Mononuclear cell (primary cell): Measurements from ENCODE around the gene VAPB.

GRCh38 chr20:57564478-57564778 lies 3.5 kb downstream of the PCK1 start:
- RRBS: no CpG with 5 or more reads among the region's 4 CpGs

DNA sequence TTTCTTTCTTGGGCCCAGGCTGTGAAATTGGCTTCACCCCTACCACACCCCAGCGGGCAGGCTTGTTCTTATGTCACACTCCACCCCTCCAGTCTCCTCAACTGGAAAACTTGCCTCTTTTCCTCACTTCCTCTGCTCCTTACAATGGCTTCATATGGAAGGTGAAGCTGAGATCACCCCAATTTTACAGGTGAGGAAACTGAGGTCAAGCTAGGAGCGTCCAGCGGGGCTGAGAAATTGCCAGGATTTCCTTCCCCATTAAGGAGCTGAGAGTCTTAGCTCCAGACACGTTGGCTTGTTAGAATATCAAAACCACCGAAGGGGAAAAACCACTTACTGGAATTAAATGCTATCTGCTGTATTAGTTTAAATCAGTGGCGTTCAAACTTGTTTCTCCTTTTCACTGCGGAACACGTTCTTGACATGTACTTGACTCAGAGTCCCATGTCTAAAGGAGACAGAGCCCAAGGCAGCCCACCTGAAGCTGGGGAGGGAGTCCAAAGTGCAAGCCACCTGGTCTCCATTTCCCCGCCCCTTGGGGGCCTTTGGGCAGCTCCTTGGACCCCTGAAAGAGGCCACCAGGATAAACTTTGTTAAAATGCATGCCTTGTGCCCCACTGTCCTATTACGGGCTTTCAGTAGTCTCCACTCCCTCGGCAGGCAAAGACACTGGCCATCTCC lies 6.4 kb downstream of the PCK1 start:
- RRBS: no CpG with 5 or more reads among the region's 11 CpGs

- RRBS: no CpG with 5 or more reads among the region's 9 CpGs
Observed at GRCh38 chr20:57687097-57687624, 22.7 kb downstream of the PMEPA1 start.

DNA sequence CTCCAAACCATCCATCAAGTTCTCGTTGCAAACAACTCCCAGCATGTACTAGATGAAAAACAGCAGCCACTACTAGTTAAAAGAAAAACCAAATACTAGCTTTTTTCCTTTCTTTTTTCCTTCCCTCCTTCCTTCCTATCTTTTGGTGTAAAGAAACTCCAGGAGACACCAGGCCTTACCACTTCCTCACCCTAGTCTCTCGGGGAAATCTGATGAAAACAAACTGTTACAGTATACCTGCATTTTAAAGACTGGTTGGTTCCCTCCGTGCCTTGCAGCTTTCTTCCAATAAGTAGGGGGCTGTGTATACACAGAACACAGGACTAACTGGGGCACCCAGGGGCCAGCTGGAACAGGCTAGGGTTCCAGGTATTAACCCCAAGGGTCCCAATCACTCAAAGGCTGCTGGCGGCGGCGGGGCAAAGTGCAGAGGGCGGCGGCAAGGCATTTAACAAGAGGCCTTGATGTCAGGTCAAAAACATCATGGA lies 2.7 kb downstream of the PMEPA1 start:
- RRBS: no CpG with 5 or more reads among the region's 8 CpGs

DNA sequence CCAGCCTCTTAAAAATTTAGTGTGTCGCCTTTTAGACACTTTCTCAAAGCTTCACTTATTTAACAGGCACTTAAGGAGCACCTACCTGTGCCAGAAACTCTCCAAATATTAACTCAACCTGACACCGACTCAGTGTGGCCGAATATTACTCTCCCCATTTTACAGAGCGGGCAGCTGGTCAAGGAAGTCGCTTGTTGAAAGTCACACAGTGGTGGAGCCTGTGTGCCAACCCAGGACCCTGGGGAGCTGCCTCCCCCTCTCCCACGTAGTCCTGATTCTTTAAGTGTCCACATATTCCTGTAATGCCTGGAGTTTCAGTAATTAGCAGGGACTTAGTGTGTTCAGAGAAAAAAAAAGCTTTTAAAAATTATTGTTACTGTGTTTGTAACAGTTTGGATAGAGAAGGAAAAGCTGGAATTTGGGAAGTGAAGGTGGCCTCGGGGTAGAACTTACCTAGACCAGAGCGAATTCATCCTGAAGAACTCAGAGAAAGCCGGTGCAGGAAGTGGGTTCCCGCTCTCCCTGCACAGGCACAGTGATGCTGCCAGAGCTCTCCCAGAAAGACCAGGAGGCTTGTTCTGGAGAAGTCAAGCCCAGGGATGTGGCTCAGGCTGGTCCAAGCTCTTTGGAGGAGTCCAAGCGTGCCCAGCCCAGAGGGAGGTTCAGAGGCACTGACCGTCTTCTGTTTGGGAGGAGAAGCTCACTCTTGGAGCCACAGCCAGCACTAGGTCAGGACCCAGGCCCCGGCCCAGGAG lies 1.2 kb upstream of the PMEPA1 start:
- RRBS: no CpG with 5 or more reads among the region's 13 CpGs

GRCh38 chr20:58018482-58019470 lies 131.9 kb upstream of the C20orf85 start:
- RRBS: no CpG with 5 or more reads among the region's 21 CpGs

DNA sequence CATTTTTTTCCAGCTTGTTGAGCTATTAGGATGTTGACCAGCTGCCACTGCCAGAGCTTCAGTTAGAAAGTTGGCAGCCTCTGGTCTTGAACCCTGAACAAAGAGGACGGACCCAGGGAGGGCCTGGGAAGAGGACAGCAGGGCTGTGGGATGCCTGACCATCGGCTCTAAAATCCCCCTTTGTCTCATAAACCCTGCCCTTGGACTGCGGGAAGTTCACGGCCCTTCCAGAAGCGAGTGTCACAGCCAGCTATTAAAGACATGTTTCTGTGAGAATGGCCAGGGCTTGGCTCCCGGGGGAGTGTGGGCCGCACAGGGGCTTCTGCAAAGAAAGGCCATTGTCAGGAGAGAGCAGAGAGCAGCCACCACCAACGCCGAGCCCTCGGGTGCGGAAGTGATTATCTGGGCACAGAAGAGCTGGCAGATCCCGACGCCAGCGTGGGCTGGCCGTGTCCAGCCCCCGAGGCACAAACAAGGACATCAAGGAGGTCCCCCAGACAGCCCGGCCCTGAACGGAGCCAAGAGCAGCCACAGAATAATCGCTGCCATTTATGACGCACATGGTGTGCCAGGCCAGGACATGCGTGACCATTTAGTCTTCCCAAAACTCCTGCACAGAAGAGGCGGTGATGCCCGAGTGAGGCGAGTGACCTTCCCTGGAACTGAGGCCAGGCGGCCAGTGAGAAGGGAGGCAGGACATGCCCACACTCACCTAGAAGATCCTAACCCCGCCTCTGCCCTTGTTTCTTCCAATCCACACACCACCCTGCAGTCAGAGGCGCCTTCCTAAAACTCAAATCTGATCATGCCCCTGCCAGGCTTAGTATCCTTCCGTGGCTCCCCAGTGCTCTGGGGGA lies 111.0 kb upstream of the C20orf85 start:
- RRBS: no CpG with 5 or more reads among the region's 28 CpGs

- RRBS: no CpG with 5 or more reads among the region's 5 CpGs
Observed at GRCh38 chr20:58046241-58046769, 104.4 kb upstream of the C20orf85 start.

- RRBS: no CpG with 5 or more reads among the region's 9 CpGs
Observed at GRCh38 chr20:58085131-58085538, 65.6 kb upstream of the C20orf85 start.

DNA sequence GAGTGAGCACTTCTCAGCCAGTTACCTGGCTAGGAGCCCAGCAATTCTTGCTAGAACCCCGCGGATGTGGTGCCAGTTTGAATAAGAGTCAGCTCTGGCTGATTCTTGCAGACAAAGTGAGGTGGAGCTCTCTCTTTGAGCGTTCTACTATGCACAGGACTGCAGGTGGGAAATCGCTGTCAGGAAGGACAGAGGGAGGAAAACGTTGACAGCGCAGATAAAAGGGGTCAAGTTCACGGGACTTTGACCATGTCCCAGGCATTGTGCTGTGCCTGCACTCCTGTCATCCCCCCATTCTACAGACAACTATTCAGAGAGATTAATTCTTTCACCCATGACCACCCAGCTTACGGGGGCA lies 15.2 kb upstream of the C20orf85 start:
- RRBS: no CpG with 5 or more reads among the region's 8 CpGs

DNA sequence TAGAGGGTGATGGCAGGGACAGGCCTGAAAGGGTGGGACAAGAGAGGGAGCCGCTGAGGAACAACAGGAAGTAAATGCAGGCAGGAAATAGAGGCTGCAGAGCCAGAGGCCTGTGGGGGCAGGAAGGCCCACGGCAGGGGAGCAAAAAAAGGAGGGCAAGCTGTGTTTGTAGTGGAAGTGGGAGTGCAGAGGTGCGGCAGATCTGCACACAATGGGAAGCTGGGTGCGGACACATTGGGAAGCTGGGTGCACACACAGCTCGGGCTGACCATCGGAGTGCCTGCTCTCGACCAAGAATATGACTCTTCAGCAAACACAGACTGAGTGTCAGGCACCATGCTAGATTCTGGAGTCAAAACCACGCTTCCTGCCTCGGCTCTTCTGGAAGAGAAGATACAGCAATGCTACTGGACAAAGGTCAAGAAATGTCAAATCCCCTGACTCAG lies 40.5 kb upstream of the RAB22A start:
- RRBS: no CpG with 5 or more reads among the region's 9 CpGs

DNA sequence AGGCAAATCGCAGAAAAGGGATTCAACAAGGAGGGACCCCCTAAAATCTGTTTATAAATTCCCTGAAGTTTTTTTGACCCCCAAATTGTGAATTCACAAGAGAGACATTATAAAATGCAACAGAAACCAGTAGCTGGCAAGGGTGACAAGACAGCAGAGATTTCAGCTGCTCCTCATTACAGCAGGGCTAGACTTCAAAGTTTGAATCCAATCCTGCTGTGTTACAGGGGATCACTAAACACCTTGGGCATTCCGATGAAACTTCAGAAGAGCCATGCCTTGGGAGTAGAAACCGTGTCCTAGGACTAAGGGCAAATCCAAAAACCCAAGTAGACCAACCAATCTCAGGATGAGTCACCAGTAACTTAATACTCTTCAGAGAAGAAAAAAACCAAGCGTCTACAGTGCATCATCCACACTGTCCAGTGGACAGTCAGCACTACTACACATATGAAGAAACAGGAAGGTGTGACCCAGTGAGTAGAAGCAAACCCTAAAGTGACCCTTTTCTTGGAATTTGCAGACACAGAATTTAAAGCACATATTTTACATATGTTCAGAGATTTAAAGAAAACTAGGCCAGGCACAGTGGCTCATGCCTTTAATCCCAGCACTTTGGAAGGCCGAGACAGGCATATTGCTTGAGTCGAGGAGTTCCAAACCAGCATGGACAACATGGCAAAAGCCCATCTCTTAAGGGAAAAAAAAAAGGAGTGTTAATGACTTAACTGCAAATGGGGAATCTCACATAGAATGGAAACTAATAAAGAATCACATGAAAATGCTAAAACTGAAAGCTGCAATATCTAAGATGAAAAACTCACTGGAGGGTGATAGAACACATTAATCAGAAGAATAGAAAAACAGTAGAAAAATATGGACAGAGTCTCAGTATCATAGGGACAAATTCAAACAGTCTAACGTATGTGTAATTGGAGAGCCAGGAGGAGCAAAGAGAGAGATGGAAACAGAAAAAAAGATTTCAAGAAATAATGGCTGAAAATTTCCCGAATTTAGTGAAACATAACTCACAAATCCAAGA lies 39.3 kb upstream of the VAPB start:
- RRBS: no CpG with 5 or more reads among the region's 8 CpGs

GRCh38 chr20:58389045-58390028 lies at the start of gene VAPB:
VAPB (plus strand) TSS chr20:58389229.
- RRBS: 1% methylated on average over 59 of the region's 101 CpGs

- RRBS: no CpG with 5 or more reads among the region's 5 CpGs
Observed at GRCh38 chr20:58616020-58616371, 35.1 kb upstream of the STX16 start.

- RRBS: 83% methylated on average over 2 of the region's 18 CpGs
Observed at GRCh38 chr20:58691555-58692417, 814 bp upstream of the NPEPL1 start.

GRCh38 chr20:58698559-58699523 lies 6.2 kb downstream of the NPEPL1 start:
- RRBS: no CpG with 5 or more reads among the region's 30 CpGs

DNA sequence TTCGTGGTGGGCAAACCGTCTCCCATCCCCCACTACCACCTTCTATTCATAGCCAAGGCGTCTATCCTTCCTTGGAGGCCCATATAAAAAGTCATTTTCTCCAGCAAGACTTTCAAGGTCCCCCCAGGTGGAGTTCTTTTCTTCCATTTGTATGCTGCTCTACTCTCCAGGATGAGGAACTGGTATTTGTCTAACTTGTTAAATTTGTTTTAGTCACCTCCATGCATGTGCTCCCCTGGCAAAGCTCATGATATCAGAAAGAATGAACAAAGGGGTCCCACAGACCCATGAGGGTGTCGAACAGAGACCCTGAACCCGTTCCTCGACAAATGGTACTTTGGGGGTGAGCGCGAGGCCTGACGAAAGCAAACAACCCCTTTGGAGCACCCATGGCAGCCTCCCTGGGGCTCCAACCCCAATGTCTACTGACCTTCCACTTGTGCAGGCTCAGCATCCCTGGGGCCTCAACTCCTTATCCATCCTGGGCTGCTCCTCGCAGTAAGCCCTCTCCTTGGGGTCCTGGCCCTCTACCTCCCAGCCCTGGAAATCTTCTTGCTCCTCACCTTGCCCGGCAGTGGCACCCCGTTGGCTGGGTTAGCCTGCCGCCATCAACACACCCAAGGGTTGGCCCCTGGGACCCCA lies 41.0 kb upstream of the GNAS start:
- RRBS: no CpG with 5 or more reads among the region's 13 CpGs

DNA sequence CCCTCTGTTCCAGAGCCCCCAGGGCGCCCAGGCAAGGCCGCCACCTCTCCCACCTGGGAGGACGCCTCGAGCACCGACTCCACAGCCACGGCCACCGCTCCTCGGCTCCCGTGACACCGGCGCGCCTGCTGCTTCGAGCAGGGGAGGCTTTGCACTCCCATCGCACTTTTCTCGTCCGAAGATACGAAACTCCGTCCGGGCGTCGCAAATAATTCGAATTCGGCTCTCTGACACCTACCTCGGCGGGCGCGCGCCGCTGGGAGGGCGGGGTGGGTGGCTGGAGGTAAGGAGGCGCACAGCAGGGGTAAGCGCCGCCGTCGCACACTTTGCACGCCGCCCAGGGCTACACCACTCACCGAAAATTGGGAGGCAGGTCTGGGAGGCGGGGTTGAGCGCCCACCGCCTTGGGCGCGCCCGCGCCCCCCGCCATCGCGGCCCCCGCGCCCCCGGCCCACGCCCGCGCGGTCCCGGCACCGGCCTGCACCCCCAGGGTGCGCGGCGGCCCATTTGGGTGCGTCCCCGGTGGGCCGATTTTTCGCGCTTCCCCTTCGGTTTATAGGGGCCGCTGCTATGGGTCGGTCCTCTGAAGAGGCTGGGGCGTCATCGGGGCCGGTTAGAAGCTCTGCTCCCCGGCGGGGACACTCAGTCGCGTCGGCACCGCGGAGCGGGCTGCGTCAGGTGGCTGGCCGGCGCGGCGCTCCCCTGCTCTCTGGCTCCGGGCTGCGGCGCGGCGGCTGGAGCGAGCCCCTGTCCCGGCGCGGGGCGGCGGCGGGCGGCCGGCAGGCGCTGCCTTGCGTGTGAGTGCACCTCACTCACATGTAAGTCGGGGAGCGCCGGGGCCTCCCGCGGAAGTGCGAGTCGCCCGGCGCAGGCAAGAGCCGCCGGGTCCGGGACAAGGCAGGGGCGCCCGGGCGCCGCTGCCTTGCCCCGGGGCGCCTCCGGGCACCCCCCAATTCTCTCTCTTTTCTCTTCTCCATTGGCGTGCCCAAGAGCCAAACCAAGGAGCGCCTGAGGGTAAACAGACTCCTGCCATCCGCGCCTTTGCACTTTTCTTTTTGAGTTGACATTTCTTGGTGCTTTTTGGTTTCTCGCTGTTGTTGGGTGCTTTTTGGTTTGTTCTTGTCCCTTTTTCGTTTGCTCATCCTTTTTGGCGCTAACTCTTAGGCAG lies 2.3 kb upstream of the GNAS start:
- RRBS: 37% methylated on average over 46 of the region's 126 CpGs

DNA sequence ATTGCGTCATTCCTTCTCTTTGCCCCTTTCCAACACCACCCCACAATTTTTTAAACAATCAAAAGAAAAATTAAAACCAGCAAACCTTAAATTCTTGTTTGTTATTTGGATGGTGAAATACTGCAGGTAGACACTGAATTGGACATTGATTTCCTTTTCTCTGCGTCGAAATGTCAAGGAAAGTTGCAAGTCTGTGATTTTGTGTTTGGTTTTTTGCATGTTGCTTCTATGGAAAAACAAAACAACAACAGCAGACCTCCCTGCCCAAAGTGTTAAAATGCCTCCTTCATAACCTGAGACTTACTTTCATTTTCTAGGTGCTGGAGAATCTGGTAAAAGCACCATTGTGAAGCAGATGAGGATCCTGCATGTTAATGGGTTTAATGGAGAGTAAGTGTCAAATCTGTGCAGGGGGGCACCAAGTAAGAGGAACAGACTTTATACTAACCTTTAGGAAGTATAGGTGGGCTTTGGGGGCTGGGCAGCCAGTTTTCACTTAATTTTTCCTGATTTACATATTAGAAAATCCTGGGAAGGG lies 4.1 kb downstream of the GNAS start:
- RRBS: no CpG with 5 or more reads among the region's 3 CpGs

DNA sequence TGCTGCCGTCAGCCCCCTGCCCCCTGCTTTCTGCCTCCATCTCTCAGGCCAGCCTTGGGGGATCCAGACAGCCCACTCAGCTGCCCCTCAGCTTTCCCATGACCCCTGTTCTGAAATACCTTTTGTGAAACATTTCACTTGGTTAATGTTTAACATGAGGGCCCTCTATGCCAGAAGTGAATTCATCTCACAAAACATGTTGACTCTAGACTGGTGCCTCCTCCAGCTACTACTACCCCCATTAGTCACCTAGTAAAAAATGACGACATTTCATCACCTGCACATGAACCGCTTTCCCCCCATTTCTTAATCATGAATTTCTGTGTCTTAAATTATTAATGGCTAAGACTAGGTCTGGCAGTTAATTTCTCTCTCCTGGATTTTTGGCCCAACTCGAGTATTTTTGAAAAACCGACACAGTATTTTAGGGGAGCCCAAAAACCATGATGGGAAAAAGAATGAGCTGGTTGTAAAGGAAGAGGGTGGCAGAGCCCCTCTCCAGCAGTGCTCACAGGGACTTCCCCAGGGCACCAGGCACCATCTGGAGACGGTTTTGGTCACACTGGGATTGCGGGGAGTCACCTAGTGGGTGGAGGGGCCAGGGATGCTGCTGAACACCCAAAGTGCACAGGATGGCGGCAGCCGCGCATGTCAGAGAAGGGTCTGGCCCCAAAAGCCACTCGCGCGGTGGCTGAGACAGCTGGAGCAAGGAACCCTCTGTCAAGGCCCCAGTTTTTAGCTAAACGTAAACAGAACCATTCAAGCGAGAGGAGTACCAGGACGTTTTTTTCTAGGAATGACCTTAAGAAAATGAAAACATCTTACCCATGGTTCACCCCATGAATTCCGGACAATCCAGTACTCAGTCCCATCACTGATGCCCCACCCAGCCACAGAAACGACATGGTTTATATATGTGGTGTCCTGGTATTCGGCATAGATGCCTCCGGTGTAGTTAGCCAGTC lies 11.0 kb downstream of the CTSZ start:
- RRBS: 99% methylated on average over 3 of the region's 20 CpGs